Colon Carcinoma Metastatic in the Lung (tissue), 2 donors: ENCODE data around the genes JCAD and LYZL2.

- PRO-cap, 2 experiments: no peak in any of the 2 experiments
Observed at GRCh38 chr10:29692147-29692610, 57.4 kb upstream of the SVIL start.

GRCh38 chr10:29895454-29896050 lies 163.8 kb downstream of the JCAD start:
- PRO-cap, 2 experiments: no peak in any of the 2 experiments

DNA sequence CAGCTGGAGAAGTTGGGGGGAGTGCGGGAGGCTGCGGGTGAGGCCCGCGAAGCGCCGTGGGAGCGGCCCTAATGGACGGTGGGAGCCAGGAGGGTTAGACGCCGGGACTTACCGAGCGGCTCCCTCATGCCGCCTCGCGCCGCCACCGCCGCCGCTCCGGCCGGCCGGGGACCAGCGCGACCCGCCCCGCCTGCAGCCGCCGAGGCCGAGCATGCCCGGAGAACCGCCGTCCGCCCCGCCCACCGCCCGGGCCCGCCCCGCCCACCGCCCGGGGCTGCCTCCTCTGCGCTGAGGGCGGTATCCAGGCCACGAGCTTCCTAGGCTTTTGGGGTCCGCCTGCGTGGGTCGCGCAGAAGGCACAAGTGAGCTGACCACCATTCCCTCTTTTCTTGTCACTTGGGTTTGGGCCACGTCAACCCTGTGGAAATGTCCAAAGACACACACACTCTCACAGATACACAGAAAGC lies at the start of gene JCAD:
TSS of gene JCAD (minus strand) at position 217 of the 467 bp plus-strand sequence.
- PRO-cap, 2 experiments: peak in 2 of 2 experiments; most common minus-strand start position 192 of the sequence (in 2)

DNA sequence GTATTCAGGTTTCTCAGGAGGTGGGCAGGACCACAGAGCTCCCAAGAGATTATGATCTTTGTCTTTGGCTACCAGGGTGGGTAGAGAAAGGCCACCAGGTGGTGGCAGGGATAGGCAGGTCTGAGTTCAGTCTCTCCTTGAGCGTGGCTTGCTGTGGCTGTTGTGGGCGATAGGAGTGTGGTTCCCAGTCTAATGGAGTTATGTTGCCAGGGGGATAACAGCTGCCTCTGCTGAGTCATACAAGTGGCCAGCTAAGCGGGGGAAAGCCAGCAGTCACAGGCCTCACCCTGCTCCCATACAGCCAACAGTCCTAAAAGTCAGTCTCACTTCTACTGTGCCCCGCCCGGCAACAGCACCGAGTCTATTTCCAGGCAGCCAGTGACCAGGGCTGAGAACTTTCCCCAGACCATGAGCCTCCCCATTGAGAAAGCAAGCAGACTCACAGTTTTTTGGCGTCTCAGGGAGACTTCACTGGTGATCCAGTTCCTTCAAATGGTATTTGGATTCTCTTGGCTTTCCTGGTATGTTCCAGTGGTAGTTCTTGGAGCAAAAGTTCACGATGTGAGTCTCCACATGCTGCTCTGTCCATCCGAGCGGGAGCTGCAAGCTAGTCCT lies 92.7 kb upstream of the JCAD start:
- PRO-cap, 2 experiments: no peak in any of the 2 experiments

GRCh38 chr10:30182071-30182561 lies 122.7 kb upstream of the JCAD start:
- PRO-cap, 2 experiments: no peak in any of the 2 experiments

DNA sequence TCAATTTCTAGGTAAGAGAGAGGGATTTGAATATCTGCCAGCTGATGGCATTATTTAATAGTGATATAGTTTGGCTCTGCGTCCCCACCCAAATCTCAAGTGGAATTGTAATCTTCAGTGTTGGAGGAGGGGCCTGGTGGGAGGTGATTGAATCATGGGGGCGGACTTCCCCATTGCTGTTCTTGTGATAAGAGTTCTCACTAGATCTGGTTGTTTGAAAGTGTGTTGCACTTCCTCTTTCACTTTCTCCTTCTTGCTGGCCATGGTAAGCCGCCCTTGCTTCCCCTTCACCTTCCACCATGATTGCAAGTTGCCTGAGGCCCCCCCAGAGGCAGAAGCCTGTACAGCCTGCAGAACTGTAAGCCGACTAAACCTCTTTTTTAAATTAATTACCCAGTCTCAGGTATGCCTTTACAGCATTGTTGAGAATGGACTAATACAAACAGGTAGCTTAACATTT lies 101.4 kb downstream of the MTPAP start:
- PRO-cap, 2 experiments: no peak in any of the 2 experiments

GRCh38 chr10:30436186-30436919 lies 2.4 kb downstream of the MAP3K8 start:
- PRO-cap, 2 experiments: peak in 1 of 2 experiments; most common minus-strand start chr10:30436374 (in 1)

GRCh38 chr10:30443256-30443460 lies 9.2 kb downstream of the MAP3K8 start:
- PRO-cap, 2 experiments: no peak in any of the 2 experiments

- PRO-cap, 2 experiments: no peak in any of the 2 experiments
Observed at GRCh38 chr10:30445287-30445640, 11.3 kb downstream of the MAP3K8 start.

- PRO-cap, 2 experiments: no peak in any of the 2 experiments
Observed at GRCh38 chr10:30453635-30454193, 19.7 kb downstream of the MAP3K8 start.

- PRO-cap, 2 experiments: no peak in any of the 2 experiments
Observed at GRCh38 chr10:30454232-30455518, 20.7 kb downstream of the MAP3K8 start.

GRCh38 chr10:30552947-30553574 lies 76.5 kb downstream of the LYZL2 start:
- PRO-cap, 2 experiments: no peak in any of the 2 experiments

DNA sequence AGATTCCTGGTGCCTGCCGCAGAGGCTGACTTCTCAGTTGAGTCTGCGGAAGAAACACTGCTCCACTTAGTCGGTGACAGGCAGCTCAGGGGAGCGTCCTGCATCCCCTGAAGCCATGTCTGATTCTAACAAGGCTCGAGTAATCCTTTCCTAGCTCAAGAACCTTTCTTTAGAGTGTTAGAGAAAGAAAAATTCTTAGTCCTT lies at the start of gene LYZL2:
TSS of gene LYZL2 (minus strand) at position 152 of the 204 bp plus-strand sequence.
- PRO-cap, 2 experiments: no peak in any of the 2 experiments

DNA sequence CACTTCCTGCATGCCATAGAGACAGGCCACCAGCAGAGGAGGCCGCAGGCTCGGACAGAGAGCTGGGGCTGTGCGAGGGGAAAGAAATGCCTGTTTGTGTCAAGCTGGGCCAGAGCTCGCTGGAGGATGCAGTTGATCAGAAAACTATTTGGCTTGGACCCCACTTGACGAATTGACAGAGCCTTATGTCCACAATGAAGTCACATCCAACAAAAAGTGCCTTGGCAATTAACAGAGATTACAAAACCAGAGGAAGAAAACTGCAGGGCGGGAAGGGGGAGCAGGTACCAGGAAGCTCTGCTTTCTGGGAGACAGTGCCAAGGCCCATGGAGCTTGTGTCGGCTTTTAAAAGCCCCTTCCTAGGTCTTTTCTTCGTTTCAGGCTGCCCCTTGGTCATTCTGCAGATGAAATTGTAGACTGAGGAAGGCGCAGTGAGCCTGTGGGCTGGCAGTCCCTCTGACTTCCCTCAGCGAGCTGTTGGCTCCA lies 122.5 kb upstream of the LYZL2 start:
- PRO-cap, 2 experiments: no peak in any of the 2 experiments

DNA sequence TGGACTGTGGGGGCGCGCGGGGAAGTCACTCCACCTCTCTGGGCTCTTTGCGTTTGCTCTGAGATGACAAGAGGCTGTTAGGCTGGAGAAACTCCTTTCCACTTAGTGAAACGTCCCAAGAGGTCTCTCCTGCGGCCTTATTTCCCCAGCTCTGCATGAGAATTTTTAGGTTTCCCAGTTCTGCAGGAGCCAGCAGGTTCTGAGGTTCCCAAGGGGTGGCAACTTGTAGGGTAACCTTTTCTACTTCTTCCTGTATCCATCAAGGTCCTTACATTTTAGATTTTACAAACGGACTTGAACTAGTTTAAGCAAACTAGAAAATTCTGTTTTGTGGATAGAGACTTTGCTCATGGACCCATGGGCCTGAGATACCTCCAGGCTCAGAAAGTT lies 156.1 kb upstream of the LYZL2 start:
- PRO-cap, 2 experiments: no peak in any of the 2 experiments

- PRO-cap, 2 experiments: no peak in any of the 2 experiments
Observed at GRCh38 chr10:30848425-30848986, 183.2 kb downstream of the ZNF438 start.

DNA sequence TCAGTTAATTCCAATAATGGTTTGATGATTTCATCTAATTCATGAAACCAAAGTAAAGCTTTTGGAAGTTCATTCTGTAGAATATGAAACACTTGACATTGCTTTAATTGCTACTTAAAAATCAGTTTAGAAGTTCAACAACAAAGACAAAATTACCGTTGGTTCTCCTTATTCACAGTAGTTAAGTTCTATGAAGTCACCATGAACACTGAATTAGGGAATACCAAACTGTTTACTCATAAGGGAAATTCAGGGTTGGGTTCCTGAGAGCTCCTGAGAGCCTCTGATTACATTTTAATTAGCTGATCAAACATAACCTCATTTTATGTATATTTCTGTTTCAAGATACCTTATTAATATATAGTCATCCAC lies 46.2 kb downstream of the ZNF438 start:
- PRO-cap, 2 experiments: no peak in any of the 2 experiments

- PRO-cap, 2 experiments: peak in 2 of 2 experiments; most common plus-strand start chr10:31032608 (in 1); most common minus-strand start chr10:31032384 (in 2)
Observed at GRCh38 chr10:31032178-31032891, 670 bp upstream of the ZNF438 start.

DNA sequence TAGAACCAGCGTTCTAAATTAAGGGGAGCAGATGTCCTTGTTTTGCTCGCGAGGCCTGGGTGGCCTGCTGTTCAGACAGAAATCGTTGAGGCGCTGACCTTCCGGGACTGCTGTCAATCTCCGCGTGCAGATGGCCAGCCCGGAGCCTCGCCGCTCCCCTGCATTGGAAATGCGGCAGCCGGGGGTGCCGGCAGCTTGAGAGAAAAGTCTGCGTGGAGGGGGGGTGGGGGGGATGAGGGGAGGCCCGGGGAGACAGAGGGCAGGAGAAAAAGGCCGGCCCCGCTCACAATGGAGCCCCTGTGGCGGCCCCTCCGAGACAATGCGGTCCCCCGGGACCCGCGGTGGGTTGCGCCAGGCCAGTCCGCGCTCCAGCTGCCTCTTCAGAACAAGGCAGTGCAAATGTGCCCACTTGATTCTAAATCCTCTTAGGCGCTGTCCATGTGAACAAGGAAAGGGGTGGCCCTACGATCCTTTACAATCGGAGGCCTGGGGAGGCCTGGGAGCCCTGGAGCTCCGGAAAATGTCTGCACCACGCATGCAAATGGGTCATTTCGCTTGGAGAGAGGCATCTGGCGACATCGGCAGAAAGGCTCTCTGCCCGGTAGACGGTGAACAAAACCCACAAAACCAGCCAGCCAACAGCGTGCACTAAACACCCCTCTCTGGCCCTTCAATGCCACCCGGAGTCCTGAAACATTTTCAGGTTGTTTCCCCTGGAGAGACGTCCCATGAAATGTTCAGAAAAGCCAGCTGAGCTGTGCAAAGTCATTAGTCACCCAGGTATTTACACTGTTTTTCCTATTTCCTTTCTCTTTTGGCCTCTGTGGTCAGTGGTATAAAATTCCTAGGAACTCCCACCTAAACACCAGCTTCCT lies 102.6 kb upstream of the ZNF438 start:
- PRO-cap, 2 experiments: peak in 1 of 2 experiments; most common plus-strand start position 116 of the sequence (in 1); most common minus-strand start position 737 of the sequence (in 1)

GRCh38 chr10:31322596-31323049 lies 3.6 kb downstream of the ZEB1 start:
- PRO-cap, 2 experiments: no peak in any of the 2 experiments